Hepatocyte (in vitro differentiated cells and primary cell): ENCODE measurements around the gene PRLHR.

GRCh38 chr10:114779689-114780171 lies 41.9 kb upstream of the FHIP2A start:
- RAMPAGE, long total RNA: no peak
- RRBS: no CpG with 5 or more reads among the region's 2 CpGs

GRCh38 chr10:114859095-114859716 lies 37.6 kb downstream of the FHIP2A start:
- RAMPAGE, long total RNA: no peak
- RRBS: no CpG with 5 or more reads among the region's 7 CpGs

GRCh38 chr10:115368120-115368788 lies 275.1 kb downstream of the ATRNL1 start:
- RAMPAGE, long total RNA: no peak
- RRBS: no CpG with 5 or more reads among the region's 33 CpGs

- RAMPAGE, long total RNA: no peak
- RRBS: 3% methylated on average over 18 of the region's 34 CpGs
Measured at GRCh38 chr10:116627089-116627748, 36.5 kb downstream of the PNLIPRP1 start.

GRCh38 chr10:116737635-116738216 lies 4.6 kb downstream of the HSPA12A start:
- RAMPAGE, long total RNA: no peak
- RRBS: no CpG with 5 or more reads among the region's 14 CpGs

GRCh38 chr10:116948846-116949064 lies 56.2 kb downstream of the SHTN1 start:
- RAMPAGE, long total RNA: no peak
- RRBS: no CpG with 5 or more reads among the region's 2 CpGs

- RAMPAGE, long total RNA: no peak
- RRBS: 12% methylated on average over 10 of the region's 19 CpGs
Measured at GRCh38 chr10:117167718-117167958, 29.6 kb upstream of the VAX1 start.

DNA sequence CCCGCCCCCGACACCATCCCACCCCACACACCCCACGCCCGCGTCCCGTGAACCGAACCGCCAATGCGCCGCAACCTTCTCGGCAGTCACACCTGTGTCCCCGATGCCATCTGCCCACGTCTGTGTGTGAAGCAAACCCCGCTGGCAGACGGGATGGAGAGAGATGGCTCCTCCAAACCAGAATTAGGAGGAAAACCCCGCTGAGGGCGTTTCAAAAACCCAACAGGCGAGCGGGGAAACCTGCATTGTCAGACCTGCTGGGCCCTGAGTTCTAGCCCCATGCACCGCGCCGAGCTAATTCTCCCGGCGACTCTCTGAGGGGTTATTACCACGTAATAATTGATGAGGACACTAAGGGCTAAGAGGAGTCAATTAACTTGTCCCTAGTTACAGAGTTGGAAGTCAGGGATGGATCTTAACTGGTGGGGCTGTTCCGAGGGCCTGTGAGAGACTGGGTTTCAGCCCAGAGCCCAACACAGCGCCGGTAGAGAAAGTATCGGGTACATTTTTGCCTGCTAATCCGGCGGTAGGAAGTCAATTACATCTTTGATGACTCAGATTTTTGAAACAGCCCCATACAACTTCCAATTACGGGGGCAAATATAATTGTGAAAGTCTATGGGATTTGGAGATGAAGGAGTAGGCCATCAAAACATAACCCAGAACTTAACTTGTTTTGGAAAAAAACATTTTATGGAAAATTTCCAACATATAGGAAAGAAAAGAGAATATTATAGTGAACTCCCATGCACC lies 28.3 kb upstream of the KCNK18 start:
- RAMPAGE, long total RNA: no peak
- RRBS: no CpG with 5 or more reads among the region's 32 CpGs

- RAMPAGE, long total RNA: no peak
- RRBS: no CpG with 5 or more reads among the region's 2 CpGs
Measured at GRCh38 chr10:117283115-117283600, 42.2 kb downstream of the SLC18A2 start.

DNA sequence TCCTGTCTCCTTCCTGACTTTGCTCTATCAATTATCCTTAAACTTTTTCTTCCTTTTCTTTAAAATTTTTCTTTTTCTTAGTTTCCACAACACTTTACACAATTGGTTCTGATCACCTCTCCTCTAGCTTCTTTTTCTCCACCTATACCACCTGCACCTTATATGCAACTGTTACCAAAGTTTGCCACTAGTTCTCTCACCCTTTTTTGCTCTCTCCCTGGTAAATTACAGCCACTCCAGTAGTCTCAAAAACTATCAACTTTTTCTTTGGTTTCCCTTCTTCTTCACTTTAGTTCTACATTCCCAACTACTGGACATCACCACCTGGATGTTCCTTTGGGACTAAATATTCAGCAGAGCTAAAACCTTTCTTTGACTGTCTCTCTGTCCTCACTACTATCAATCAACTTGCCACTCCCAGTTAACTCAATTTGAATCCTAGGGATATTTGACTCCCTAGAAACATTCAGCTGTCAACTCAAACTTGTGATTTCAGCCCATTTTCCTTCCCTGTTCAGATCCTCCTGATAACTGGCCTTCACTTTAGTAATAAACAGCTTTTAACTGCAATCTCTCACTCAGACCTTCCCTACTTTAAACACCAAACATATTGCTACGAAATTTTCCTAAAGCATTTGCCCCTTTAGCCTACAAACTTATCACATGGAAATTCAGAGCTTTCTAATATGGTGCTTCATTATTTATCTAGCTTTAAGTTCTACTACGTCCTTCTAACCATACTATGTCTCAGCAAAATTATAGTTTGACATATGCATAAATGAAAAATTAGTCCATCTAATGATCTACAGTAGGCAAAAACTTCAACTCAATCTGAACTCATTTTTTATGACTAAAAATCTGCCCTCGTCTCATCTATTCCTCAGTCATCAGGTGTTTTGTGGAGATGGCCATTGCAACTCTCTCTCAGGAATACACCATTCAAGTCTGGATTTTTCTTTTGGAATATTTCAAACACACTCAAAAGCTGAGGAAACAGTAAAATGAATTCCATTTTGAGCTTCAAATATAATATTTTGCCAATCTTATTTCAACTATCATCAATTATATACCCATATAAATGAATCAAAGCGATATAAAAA lies 46.6 kb downstream of the SLC18A2 start:
- RAMPAGE, long total RNA: no peak
- RRBS: no CpG with 5 or more reads among the region's 4 CpGs

- RAMPAGE, long total RNA: no peak
- RRBS: no CpG with 5 or more reads among the region's 6 CpGs
Measured at GRCh38 chr10:117461246-117461792, 81.2 kb upstream of the EMX2 start.

GRCh38 chr10:117470042-117470379 lies 72.5 kb upstream of the EMX2 start:
- RAMPAGE, long total RNA: no peak
- RRBS: no CpG with 5 or more reads among the region's 3 CpGs

DNA sequence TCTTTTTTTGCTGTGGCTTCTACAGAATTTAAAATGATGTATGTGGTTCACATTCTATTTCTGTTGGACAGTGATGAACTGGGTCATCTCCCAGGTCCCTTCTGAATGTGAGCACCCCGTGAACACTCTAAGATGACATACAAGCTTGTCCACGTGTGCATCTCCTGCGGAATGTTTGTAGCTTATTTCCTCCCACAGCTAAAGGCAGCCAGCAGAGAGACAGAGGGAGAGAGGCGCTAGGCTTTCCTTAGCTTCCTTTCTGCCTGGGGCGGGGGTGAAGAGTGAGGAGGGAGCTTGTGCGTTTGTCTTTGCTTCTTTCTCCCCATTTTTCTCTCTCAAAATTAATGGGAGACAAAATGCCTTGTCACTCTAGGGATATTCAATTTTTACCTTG lies 219.2 kb downstream of the EMX2 start:
- RAMPAGE, long total RNA: no peak
- RRBS: no CpG with 5 or more reads among the region's 6 CpGs

DNA sequence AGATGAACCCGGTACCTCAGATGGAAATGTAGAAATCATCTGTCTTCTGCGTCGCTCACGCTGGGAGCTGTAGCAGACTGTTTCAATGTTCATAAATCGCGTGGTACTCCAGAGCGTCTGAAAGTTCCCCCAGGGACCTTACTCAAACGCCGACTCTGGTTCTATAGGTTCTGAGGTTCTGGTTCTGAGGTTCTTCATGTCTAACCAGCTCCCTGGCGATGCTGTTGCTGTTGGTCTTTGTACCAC lies 208.0 kb downstream of the RAB11FIP2 start:
- RAMPAGE, long total RNA: no peak
- RRBS: no CpG with 5 or more reads among the region's 10 CpGs

DNA sequence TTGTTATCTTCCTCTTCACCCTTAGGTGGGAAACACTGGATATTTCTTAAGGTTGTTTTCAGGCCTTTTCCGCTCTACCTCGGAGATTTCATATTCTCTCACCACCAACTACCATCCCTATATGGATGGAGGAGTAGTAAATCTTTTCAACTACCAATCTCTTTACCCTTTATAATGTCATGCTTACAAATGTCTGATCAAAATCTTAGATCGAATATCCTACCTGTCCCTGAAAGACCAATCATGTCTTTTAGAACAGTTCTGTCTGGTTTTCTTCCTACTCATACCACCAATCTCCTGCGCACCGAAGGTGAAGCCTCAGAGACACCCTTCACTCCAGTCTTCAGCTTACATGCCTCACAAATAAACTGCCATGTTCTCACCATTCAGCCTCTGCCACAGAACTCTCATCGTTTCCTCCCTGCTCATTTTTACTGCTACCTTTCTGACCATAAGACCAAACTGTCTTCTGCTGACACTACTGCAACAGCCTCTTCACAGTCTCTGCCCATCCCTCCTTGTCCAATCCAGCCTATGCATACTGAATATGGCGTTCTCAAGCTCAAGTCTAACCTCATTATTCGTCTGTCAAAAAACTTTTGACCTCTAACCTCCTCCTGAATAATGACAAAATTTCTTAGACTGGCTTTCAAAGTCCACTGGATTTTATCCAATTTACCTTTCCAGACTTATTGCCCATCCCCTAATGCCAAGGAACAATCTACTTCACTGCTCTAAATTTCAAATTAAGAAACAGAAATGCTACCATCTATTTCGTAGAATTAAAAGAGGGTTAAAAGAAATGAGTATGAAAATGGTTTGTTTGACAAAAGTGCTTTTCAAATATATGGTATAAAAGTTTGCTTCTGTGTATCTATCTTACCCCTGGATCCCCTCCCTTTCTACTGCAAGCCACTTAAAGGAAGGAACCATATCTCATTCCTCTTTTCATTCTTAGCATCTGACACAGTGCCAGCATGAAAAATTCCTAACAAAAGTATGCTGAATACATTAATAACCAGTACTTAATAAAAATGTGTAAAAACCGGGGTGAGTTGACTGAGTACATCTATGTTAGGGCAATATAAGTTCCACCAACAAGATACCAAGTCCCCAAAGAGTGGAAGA lies 24.6 kb downstream of the RAB11FIP2 start:
- RAMPAGE, long total RNA: no peak
- RRBS: no CpG with 5 or more reads among the region's 10 CpGs

DNA sequence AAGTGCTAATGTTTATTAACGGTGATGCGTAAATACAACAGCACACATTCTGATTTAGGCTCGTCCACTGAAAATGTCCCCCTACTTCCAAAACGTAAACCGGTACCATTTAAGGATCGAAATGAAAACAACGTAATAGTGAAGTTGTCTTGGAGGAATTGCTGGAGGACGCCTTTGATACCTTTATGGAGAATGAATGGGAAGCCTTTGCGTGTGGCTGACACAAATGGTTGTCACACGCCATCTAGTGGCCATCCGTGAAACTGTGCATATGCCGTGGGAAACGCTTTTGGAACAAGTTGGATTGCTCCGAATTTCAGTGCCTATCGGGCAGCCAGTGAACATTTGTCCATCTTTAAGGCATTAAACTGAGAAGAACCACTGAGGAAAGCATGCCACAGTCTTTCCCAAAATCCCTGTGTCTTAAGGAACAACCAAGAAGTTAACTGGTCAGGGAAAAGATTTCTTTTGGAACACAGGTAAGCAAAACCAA lies 100.9 kb downstream of the FAM204A start:
- RAMPAGE, long total RNA: no peak
- RRBS: no CpG with 5 or more reads among the region's 15 CpGs

DNA sequence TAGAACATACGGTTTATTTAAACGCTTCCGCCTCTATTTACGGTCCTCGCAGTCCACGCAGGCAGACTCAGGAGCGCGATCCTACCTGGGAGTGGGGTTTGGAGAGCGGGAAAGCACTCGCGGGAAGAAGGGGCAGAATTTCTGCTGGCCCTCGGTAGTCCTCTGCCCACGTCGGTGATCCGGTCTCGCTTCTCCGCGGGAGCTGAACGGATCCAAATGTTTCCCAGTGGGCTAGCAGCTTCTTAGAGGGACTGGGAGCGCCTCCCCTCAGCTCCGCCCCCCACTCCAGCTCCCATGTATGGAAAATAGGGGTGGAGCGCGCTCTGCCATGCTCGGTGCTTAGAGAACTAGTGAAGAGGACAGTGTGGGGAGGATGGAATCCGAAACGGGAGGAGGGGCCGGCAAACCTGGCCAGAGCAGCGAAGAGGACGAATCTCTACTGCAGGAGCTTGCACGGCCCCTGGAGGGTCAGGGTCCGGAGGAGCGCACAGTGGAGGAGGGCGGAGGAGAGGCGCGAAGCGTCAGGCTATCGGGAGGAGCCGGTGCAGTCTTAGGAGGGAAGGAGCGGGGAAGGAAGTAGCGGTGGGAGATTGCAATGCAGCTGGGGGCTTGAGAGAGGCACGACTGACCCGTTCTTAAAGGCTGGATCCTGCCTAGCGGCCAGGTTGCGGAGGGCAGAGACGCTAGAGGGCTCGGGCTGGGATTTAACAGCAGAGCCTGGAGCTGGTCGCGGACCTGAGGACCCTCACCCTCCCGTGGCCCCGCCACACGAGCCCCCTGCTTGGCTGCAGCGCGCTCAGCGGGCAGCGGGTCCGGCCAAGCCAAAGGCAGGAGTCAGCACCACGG lies at the start of gene PRLHR:
Gene PRLHR (minus strand): TSS at position 218 of the 846 bp plus-strand sequence.
- RAMPAGE, long total RNA: no peak
- RRBS: 5% methylated on average over 12 of the region's 57 CpGs

DNA sequence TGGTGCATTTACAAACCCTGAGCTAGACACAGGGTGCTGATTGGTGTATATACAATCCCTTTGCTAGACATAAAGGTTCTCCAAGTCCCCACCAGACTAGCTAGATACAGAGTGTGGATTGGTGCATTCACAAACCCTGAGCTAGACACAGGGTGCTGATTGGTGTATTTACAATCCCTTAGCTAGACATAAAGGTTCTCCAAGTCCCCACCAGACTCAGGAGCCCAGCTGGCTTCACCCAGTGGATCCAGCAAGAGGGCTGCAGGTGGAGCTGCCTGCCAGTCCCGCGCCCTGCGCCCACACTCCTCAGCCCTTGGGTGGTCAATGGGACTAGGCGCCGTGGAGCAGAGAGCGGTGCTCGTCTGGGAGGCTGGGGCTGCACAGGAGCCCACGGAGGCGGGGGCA lies 5.1 kb upstream of the CACUL1 start:
- RAMPAGE, long total RNA: no peak
- RRBS: no CpG with 5 or more reads among the region's 9 CpGs

- RAMPAGE, long total RNA: no peak
- RRBS: no CpG with 5 or more reads among the region's 42 CpGs
Measured at GRCh38 chr10:118760253-118760856, 5.6 kb upstream of the CACUL1 start.

DNA sequence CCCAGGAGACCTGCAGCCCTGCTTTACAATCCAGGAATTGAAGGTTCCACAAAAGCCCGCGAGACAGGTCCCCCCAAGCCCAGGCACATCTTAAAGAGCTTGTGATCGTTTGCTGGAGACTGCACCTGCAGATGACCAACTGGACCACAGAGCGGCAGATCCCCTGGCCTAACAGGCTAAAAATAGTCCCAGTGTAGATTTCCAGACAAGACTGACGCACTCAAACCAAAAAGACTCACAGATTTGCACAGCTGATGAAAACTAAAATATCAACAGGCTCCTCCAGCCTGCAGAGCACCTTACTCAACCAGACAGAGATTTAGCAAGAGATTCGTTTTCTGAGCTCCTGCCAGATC lies 22.8 kb upstream of the NANOS1 start:
- RAMPAGE, long total RNA: no peak
- RRBS: no CpG with 5 or more reads among the region's 6 CpGs